Neuron (in vitro differentiated cells): ENCODE results near the genes IBA57 and H2AC25.

DNA sequence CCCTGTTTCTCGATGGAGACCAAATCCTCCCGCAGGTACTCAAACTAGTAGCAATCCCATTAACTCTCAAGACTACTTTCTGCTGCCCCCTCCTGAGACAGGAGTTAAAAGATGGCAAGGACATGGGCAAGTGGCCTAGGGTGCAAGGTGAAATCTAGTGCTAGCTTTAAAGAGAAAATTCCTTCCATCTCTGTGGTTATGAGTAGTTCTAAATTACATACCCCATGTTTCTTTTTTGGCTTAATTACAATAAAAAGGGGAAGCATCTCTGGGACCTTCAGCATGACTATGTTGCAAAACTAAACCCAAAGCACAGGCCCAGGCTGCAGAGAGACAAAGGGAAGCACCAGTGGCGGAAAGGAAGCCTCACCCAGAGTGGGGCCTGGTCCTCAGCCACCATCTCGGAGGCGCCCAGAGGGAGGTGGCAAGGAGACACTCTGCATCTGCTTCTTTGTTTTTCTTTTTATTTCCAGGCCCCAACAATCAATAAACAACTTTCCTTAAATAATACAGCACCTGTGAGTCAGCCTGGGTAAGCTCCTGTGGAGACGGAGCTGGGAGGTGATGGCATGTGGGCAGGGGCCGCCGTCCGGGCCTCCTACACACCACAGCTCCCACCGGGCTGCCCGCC lies 21.8 kb downstream of the ITPKB start:
- PRO-cap, result no peak

- PRO-cap, result no peak
These were observed 33.0 kb downstream of the COQ8A start for GRCh38 chr1:226972788-226973734.

GRCh38 chr1:226986795-226987687 lies 46.9 kb downstream of the COQ8A start:
- PRO-cap, result no peak

DNA sequence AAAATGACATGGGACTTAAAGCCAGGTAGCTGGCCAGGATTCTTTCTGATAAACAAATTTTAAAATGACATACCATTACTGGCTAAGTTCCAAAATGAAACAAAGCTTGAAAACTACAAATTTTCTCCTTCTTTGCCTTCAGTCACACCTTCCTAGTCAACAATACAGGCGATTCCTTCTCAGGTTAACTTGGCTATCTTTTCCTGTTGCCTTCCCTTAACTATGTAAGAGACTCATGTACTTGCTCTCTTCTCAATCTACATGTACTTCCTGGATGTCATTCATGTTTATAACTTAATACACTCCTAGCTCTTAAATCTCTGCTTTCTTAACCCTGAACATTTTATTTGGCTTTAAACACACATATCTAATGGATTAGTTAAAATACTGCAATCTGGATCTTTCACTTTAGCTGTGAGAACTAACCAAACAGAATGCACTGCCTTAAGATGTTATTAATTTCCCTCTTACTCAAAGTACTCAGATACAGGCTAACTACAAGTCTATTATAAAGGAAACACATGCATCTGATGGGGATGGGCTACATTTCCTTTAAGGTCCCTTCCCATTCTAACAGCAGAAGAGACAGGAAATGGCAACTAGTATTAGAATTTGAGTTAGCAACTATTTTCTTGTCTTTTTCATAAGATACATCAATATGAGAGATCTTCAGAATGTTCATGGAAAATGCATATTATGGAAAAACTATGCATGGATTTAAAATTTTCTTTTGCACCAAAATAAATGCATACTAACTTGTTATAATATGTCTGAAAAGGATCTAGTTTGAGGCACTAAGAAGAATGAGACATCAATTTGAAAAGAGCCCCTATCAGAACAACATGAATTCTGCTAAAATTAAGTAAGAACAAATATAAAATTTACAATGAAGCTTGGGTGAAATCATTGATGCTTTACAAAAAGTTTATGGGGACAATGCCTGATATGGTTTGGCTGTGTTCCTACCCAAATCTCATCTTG lies 97.3 kb downstream of the COQ8A start:
- PRO-cap, result no peak

GRCh38 chr1:227086319-227087620 lies 146.7 kb downstream of the COQ8A start:
- PRO-cap, result no peak

DNA sequence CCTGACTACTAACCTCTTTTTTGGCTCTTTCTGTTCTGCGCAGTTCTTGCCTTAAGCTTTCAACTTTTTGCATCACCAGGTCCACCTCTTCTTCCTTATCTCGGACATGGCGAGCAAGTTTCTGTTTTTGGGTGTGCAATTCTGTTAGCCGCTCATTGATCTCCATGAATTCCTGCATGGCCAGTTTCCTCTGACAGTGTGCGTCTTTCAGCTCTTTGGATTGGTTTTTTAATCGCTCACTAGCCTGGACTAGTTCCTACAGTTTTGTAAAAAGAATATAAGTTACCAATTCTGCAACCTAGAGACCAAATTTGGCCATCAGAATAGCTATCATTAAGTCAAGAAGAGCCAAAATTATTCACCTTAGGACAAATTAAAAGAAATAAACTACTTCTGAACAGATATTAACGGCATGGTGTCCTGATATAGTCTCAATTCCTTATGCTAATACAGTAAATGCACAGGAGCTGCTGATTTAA lies 172.6 kb downstream of the COQ8A start:
- PRO-cap, result no peak

- PRO-cap, result no peak
These were observed 6.4 kb downstream of the JMJD4 start for GRCh38 chr1:227728310-227729484.

- PRO-cap, result no peak
These were observed 21.7 kb upstream of the PRSS38 start for GRCh38 chr1:227793739-227794261.

DNA sequence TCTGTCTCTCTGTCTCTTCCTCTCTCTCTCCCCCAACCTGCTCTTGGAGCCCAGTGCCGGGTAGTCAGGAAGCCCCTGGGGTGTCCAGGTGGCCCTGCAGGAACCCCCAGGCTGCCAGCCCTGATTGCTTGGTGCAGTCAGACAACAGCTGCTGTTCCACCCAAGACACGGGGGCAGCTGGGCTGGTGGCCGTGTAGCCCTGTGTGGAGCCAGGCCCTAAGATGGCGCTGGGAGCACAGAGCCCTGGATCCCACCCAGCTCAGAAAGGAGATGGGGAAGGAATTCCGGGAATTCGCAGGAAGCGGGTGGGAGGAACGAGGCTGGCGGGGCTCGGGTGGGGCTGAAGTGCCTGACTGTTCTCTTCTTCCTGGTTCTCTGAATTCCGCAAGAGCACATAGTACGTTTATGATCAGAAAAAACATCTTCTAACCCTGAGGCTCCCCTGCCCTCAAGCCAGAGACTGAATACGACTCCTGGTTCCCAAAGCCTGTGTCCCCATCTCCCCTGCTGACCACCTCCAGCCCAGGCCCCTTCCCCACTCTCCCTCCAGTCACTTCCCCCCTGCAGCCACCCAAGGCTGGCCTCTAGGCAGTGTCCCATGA lies 55.1 kb downstream of the WNT9A start:
- PRO-cap, result no peak

GRCh38 chr1:228037517-228038379 lies 30.9 kb downstream of the WNT3A start:
- PRO-cap, result no peak

GRCh38 chr1:228098342-228099330 lies 4.5 kb downstream of the C1orf35 start:
- PRO-cap, result no peak

GRCh38 chr1:228165205-228166368 lies at the start of gene IBA57:
IBA57 (plus strand) TSS chr1:228165804.
- PRO-cap, result bidirectional peak, plus-strand start at chr1:228165804, minus-strand start at chr1:228165480; bidirectional peak, plus-strand start at chr1:228166147, minus-strand start at chr1:228165998

DNA sequence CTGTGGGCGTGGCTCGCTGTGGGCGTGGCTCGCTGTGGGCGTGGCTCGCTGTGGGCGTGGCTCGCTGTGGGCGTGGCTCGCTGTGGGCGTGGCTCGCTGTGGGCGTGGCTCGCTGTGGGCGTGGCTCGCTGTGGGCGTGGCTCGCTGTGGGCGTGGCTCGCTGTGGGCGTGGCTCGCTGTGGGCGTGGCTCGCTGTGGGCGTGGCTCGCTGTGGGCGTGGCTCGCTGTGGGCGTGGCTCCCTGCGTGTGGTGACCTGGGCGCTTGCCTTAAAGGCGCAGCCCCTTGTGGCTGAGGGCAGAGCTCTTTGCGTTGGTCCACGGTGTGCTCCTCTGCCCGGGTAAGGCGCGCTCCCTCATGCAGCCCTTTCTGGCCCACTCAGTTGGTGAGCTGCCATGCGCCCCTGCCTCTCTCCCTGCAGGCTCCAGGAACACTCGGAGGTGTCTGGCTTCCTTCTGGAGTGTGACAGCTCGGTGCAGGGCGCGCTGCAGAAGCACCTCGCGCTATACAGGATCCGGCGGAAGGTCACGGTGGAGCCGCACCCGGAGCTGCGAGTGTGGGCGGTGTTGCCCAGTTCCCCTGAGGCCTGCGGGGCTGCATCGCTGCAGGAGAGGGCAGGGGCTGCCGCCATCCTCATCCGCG lies 8.8 kb downstream of the IBA57 start:
- PRO-cap, result no peak

GRCh38 chr1:228219257-228219623 lies 11.4 kb downstream of the OBSCN start:
- PRO-cap, result no peak

DNA sequence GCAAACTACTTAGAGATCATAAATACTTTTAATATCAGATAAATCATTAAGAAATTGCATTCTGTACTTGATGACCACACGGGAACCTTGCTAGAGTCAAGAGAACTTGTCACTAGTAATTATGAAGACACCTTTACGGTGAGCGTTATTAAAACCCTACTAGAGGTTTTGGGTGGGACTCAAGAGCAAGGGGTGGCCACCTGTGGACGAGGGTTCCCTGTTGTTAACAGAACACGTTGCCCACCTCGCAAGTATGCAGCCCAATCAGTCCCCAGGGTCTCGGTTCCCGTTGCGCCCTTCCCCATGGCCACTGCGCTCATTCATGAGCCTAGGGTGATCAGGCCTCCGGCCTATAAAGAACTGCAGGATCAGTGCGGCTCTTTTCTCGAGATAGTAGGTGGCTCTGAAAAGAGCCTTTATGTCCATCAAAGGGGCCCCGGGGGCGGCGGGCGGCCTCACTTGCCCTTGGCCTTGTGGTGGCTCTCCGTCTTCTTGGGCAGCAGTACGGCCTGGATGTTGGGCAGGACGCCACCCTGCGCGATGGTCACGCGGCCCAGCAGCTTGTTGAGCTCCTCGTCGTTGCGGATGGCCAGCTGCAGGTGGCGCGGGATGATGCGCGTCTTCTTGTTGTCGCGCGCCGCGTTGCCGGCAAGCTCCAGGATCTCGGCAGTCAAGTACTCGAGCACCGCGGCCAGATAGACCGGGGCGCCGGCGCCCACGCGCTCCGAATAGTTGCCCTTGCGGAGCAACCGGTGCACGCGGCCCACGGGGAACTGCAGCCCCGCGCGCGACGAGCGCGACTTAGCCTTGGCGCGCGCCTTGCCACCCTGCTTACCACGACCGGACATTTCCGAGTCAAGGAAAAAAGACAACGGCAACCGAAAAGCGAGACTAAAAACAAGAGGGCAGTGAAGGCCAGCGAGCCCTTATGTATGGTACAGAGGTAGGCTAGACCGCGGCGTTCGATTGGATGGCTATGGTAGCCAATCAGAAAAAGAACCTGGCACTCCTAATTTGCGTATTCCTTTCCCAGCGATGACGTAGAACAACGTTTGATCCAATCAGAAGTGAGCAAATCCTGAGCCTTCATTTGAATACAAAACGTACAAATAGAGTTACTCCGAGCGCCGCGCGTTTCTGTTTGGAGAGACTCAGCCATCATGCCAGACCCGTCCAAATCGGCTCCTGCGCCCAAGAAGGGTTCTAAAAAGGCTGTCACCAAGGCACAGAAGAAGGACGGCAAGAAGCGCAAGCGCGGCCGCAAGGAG lies at the start of gene H2AC25:
Gene H2AC25 (minus strand): TSS at position 904 of the 1,268 bp plus-strand sequence.
- PRO-cap, result bidirectional peak, plus-strand start at position 658 of the sequence, minus-strand start at position 587 of the sequence; bidirectional peak, plus-strand start at position 1,134 of the sequence, minus-strand start at position 904 of the sequence

- PRO-cap, result bidirectional peak, plus-strand start at chr1:228647993, minus-strand start at chr1:228647684; bidirectional peak, plus-strand start at chr1:228648126, minus-strand start at chr1:228648111; bidirectional peak, plus-strand start at chr1:228648353, minus-strand start at chr1:228648216; unidirectional peak, minus-strand start at chr1:228648426
These were observed 87.5 kb upstream of the RHOU start for GRCh38 chr1:228647374-228648606.

- PRO-cap, result no peak
These were observed 50.7 kb upstream of the RHOU start for GRCh38 chr1:228684518-228685006.

GRCh38 chr1:228810775-228811264 lies 75.5 kb downstream of the RHOU start:
- PRO-cap, result no peak

DNA sequence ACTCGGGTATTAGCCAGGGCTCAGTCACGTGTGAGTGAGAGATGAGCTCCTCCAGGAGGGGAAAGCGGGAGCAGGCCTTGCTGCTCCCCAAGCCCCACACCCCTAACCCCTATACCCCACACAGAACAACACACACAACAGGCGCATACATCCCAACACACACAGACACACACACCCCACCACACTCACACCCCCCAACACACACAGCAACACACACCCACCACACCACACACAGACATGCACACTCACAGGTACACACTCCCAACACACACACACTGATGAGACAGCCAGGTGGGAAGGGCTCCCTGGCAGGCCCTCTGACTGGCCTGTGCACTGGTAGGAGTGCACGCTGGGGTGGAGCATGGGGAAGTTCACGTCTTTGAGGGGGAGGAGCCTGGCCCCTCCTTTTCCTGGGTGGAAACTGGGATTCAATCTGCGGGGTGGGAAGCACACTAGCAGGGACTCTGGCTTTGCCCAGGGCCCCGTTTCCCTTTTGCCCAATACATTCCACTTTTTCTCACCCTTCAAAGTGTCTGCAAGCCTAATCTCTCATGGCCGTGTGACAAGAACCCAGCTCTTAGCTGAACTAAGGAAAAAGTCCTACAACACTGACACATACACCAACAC lies 116.8 kb downstream of the RHOU start:
- PRO-cap, result no peak

GRCh38 chr1:228875676-228876215 lies 140.5 kb downstream of the RHOU start:
- PRO-cap, result no peak